GM19239 (cell line): ENCODE data around the genes H2BC21, CA14, CIART and PRPF3.

GRCh38 chr1:149646354-149647556, 63.1 kb downstream of the PPIAL4C start:
- RRBS, result no CpG with 5 or more reads among the region's 59 CpGs

DNA sequence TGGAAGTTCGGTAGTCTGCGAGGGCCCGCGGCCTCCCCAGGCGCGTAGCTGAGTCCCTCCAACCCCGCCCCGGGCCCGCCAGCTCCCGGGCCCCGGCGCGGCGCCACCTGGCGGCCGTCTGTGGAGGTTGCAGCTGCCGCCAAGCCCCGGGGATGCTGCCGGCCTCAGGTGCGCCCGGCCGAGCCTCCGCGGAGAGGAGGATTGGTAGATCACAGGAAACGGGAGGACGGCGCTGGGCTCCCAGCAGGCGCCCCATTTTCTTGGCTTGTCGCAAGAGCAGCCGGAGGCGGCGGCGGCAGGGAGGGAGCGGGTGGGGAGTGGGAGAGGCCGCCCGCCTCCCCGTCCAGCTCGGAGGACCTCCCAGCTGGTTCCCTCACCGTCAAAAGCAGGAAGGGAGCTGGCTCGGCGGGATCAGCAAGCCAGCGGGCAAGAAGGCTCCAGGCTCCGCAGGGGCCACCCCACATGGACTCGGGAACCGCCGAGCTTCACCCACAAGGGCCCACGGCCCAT, 10.5 kb downstream of the FCGR1A start:
- RRBS, result 1% methylated on average over 3 of the region's 47 CpGs

DNA sequence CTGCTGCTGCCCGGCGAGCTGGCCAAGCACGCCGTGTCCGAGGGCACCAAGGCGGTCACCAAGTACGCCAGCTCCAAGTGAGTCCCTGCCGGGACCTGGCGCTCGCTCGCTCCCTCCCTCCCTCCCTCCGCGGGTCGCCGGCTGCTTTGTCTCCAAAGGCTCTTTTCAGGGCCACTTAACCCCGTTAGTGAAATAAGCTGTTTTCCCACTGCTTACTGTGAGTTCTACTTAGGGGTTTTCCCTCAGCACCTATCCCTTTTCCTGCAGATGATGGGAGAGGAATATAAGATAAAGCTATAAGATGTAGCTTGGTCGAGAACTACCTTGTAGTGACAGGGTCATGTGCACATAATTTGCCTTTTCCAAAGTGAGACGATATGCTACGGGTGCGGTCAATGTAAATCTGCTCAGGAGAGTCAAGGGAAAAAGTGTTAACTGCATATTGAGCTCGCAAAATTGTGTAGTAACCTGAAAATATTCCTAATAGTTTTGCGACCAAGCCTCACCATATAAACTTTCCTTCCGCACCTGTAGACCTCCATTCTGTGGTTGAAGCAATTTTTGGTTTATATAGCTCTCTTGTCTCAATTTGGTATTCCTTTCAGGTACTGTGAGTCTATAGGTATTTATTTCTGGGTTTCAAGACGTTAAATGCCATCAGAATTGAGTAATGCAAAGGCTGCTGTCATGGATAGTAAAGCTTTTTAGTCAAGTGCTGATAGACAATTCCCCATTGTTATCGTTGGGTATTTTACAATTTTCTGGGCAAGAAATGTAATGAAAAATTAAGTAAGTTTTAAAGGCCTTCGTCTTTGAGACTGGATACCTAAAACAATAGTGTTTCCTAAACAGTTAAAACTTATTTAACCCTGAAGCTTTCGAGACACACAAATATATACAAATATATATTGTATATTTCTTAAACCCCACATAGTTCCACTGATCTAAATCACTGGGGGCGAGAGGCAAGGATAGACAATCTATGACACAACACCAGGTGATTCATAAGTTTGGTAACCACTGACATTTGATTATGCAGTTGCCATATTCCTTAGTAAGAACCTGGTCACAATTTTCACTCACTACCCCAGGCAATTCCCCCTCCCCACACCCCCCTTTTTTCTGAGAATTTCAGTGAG, 1.2 kb upstream of the H2AC18 start:
- RRBS, result no CpG with 5 or more reads among the region's 28 CpGs

DNA sequence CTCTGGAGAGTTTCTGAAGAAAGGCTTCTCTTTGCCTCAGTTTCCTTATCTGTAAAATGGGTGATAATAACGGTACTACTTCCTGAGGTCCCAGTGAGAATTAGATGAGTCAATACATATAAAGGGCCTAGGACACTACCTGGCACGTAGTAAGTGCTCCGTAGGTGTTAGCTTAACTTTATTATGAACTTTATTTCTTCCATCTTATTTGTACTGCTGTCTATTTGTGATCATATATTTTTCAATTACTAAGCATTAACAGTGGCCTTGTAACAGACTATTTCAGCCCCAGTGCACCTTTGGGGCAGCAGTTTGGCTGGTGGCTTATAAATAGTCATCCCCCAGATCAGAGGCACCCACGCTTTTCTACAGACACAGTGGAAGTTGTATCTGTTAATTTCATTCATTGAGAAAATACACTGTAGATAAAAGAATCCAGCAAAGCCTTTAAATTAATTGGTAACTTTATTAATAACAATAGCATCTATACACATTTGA, 2.4 kb downstream of the H2BC21 start:
- RRBS, result no CpG with 5 or more reads among the region's 4 CpGs

GRCh38 chr1:149884511-149884830, 2.0 kb downstream of the H2BC21 start:
- RRBS, result no CpG with 5 or more reads among the region's 1 CpG

DNA sequence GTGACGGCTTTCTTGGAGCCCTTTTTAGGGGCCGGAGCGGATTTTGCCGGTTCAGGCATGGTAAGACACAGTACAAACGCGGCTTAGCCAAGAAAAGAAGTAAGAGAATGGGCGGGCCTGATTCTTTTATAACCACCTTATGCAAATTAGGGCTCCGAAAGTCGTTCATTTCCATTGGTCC, at the start of gene H2BC21:
Gene H2BC21, minus strand, starts transcription at position 101 of the 181 bp plus-strand sequence.
- RRBS, result no CpG with 5 or more reads among the region's 9 CpGs

DNA sequence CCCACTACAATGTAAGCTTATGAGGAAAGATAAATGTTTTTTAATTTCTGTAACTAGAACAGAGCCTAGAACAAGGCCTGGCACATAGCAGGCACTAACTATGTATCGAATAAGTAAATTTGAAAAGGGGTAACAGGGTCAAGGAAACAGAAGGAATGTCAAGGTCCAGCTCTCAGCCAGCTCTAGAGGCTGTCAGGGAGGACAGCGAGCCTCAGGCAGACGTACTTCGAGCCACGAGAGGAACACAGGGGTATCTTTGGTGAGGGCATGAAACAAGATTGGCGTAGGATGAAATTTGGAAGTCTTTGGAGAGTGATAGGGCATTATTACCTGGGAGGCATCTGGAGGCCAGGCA, 878 bp downstream of the MTMR11 start:
- RRBS, result no CpG with 5 or more reads among the region's 6 CpGs

GRCh38 chr1:150093837-150094239, 26.3 kb downstream of the VPS45 start:
- RRBS, result no CpG with 5 or more reads among the region's 1 CpG

- RRBS, result no CpG with 5 or more reads among the region's 8 CpGs
These were observed 11.5 kb upstream of the PLEKHO1 start for GRCh38 chr1:150138082-150138694.

- RRBS, result no CpG with 5 or more reads among the region's 3 CpGs
These were observed 16.2 kb downstream of the PLEKHO1 start for GRCh38 chr1:150165961-150166362.

GRCh38 chr1:150233785-150234016, 2.2 kb downstream of the ANP32E start:
- RRBS, result no CpG with 5 or more reads among the region's 3 CpGs

DNA sequence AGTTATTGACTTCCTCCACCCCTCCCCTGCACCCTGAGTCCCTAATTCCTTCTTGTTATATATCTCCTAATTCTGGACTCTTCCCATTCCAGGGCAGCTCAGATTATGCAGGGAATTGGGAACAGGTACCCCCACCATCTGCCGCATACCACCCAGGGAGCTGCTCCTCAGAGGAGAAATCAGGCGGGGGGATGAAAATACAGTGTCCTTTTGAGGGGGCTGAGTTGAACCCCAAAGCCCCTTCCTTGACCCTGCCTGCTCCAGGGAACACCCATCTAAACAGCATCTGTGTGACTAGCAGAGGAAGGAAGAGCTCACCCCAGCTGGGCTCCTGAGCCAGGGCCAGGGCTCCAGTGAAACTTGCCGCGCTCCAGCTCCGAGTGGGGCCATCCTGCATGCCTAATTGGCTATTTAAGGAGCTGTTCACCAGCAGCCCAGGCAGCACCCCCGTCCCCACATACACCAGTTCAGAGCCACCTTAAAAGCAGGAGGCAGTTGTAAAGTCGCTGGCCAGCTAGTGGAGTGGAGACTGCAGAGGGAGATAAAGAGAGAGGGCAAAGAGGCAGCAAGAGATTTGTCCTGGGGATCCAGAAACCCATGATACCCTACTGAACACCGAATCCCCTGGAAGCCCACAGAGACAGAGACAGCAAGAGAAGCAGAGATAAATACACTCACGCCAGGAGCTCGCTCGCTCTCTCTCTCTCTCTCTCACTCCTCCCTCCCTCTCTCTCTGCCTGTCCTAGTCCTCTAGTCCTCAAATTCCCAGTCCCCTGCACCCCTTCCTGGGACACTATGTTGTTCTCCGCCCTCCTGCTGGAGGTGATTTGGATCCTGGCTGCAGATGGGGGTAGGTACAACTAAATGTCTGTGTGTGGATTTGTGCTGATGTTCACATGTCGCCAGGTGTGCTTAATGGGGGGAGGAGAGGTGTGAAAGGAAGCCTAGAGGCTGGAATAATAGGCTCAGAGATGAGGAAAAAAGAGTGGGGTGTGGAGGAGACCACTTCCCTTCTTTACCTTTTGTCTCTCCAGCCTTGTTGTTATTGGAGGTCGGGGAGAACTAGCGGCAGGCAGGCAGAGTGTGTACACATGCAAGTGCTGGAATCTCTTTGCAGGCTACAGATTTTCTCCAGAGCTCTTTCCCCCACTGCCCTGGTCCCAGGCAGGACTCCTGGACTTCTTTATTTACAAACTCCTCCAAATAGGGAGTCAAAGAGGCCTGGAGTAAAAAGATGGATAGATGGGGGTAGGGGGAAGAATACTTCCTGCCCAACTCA, at the start of gene CA14:
Gene CA14, plus strand, starts transcription at position 441 of the 1,279 bp plus-strand sequence.
- RRBS, result no CpG with 5 or more reads among the region's 15 CpGs

- RRBS, result no CpG with 5 or more reads among the region's 10 CpGs
These were observed 525 bp upstream of the APH1A start for GRCh38 chr1:150269345-150269737.

GRCh38 chr1:150282434-150282644, at the start of gene CIART:
Gene CIART (plus strand): TSS chr1:150282554.
- RRBS, result 23% methylated on average over 15 of the region's 17 CpGs

- RRBS, result 1% methylated on average over 11 of the region's 47 CpGs
These were observed at the start of gene PRPF3 for GRCh38 chr1:150321322-150322390. Gene PRPF3 (plus strand): TSS chr1:150321533.

DNA sequence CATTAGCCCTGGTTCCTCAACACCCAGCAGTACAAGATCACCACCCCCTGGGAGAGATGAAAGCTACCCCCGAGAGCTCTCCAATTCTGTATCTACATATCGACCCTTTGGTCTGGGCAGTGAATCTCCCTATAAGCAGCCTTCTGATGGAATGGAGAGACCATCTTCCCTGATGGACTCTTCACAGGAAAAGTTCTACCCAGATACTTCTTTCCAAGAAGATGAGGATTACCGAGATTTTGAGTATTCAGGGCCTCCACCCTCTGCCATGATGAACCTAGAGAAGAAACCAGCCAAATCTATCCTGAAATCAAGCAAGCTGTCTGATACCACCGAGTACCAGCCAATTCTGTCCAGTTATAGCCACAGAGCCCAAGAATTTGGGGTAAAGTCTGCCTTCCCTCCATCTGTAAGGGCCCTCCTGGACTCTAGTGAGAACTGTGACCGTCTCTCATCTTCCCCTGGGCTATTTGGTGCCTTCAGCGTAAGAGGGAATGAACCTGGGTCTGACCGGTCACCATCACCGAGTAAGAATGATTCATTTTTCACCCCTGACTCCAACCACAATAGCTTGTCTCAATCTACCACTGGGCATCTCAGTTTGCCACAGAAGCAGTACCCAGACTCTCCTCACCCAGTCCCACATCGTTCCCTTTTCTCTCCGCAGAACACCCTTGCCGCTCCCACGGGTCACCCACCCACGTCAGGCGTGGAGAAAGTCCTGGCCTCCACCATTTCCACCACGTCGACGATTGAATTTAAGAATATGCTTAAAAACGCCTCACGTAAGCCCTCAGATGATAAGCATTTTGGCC, 15.8 kb upstream of the TARS2 start:
- RRBS, result no CpG with 5 or more reads among the region's 19 CpGs

DNA sequence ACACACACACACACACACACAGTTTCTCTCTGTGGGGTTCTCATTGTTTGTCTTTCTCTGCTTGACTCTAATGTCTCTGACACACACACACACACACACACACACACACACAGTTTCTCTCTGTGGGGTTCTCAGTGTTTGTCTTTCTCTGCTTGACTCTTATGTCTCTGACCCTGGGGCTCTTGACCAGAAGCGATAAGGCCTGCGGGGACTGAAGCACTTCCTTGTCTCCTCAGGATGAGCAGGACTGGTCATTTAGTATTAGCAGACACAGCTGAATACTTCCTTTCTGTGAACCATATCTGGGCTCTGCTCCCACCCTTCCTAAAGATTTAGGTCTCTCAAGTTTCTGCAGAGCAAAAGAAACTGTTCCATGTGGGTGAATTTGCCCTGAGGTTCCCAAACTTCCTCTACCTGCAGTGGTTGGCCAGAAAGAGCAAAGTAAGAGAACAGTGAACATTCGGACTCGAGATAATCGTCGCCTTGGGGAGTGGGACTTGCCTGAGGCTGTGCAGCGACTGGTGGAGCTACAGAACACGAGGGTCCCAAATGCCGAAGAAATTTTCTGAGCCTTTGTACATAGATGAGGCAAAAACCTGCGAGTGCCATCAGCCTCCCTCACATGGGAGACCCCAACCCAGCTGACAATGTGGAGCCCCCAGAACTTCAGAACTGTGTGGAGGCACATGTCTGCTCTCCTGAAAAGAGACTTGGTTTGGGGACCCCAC, 1.2 kb upstream of the ECM1 start:
- RRBS, result no CpG with 5 or more reads among the region's 10 CpGs

- RRBS, result 2% methylated on average over 10 of the region's 80 CpGs
These were observed 7.2 kb downstream of the ECM1 start for GRCh38 chr1:150514682-150515946.

DNA sequence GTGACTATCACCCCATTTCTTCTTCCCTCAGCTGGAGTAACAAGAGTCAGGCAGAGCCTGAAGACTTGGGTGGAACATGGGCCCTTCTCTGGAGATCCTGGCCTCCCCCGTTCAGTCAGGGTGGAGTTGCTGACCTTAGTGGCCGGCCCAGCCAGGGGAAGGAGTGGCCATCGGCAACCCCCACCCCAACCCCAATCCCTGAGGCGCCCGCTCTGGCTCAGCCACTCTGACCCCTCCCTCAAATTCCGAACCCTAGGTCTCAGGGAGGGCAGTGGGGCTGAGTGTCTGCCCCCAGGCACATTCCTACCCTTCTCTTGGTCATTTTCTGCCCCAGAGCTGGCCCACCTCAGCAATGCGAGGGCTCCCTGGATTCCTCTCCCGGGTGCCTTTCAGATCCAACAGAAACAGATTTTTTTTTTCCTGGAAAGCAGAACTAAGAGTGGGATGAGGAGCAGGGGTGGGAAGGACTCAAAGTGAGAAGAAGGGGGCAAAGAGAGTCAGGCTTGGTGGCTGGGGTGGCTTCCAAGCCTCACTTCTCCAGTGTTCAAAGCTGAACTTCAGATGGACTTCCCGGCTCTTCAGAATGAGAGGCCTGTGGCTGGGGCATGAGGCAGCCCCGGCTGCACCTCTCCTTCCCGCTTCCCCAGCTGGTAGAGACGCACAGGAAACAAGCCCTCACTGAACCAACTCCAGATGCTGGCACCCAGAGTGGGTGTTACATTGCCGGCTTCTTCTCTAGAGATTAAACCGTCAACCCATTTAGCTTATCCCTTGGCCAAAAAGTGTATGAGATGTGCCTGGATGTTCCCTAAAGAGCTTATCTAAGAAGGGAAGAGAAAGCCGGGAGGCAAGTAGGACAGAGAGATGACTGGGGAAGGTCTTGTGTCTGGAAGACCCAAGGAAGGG, 1.6 kb downstream of the ADAMTSL4 start:
- RRBS, result 10% methylated on average over 3 of the region's 15 CpGs

DNA sequence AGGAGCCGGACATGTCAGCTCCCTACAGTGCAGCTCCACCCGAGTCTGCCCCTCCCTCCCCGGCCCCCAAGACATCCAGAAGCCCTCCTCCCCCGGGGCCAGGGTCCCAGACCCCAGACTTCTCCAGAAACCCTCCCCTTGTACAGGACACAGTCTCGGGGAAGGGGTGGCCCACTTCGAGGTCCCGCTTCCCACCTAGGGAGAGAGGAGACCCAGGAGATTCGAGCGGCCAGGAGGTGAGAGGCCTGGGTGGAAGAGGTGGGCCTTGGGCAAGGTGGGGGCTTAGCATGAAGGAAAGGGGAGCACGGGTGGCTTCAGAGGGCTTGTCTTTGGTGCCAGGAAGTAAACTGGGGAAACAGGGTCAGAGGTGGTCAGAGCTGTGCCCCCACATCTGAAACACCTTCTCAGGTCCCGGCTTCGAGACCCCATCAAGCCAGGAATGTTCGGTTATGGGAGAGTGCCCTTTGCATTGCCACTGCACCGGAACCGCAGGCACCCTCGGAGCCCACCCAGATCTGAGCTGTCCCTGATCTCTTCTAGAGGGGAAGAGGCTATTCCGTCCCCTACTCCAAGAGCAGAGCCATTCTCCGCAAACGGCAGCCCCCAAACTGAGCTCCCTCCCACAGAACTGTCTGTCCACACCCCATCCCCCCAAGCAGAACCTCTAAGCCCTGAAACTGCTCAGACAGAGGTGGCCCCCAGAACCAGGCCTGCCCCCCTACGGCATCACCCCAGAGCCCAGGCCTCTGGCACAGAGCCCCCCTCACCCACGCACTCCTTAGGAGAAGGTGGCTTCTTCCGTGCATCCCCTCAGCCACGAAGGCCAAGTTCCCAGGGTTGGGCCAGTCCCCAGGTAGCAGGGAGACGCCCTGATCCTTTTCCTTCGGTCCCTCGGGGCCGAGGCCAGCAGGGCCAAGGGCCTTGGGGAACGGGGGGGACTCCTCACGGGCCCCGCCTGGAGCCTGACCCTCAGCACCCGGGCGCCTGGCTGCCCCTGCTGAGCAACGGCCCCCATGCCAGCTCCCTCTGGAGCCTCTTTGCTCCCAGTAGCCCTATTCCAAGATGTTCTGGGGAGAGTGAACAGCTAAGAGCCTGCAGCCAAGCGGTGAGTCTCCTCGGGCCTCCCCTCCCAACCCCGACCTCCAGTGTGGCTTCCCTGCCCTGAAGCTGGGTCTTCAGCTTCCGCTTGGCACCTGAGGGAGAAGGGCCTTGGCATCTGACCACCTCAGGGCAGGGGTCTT, 4.2 kb downstream of the ADAMTSL4 start:
- RRBS, result 76% methylated on average over 7 of the region's 37 CpGs